Placental pericyte (primary cell): ENCODE measurements around a stretch of chr5.

DNA sequence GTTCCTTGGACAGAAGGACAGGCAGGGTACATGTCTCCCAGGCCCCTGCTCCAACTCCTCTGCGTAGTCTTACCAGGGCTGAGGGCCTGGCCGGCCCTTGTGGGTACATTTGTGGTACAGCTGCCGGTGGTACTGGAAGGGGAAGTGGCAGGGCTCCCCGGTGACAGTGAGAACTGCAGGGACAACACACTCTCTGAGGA lies 3.6 kb downstream of the F12 start:
- CAGE, long polyA plus RNA, result no peak

DNA sequence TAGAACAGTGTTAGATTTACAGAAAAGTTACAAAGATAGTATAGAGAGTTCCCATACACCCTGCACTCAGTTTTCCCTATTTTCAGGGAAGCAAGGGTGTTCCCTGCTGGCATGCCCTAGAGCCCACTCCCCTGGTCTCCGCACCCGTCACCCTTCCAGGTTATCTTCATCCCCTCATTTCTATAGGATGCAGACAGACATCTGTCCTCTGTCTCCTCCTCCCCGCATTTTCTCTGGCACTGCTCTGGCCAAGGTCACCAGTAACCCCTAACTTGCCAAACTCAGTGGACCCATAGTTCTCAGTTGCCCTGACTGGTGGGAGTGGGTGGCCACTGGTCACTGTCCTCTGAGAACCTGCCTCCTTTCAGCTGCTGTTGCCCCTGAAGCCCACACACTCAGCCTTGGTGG lies 2.0 kb upstream of the DBN1 start:
- CAGE, long polyA plus RNA, result no peak

GRCh38 chr5:177483851-177484524 lies 10.6 kb upstream of the DBN1 start:
- CAGE, long polyA plus RNA, result no peak

GRCh38 chr5:177491302-177491883 lies 6.0 kb downstream of the PDLIM7 start:
- CAGE, long polyA plus RNA, result no peak

DNA sequence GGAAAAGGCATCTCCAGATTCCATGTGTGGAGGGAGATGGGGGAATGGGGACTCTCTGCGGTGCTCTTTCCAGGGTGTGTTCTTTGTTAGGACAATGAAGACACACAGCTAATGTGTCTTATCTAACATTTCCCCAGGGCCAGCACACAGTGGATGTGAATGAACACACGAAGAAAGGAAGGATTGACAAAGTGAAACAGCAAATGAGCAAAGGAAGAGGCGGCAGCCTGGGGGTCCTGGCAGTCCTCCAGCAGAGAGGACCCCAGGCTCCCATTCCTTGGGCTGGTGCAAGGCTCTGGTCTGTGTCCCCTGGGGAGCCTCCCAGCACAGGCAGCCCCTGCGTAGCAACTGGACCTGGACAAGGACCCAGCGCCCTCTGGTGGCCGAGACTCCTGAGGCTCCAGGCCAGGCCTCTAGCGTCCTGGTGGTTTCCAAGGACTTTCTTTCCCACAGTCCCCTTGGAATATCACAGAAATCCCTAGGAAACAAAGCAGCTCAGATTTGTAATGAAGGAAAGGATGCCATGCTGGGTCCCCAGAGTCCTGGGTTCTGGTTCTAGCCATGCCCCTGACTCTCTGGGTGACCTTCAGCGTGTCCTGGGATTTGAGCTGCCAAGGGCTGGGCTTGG lies 3.5 kb upstream of the PDLIM7 start:
- CAGE, long polyA plus RNA, result no peak

GRCh38 chr5:177510262-177511251 lies 931 bp upstream of the DOK3 start:
- CAGE, long polyA plus RNA, result no peak

GRCh38 chr5:177532328-177532786 lies 15.6 kb upstream of the DDX41 start:
- CAGE, long polyA plus RNA, result no peak

DNA sequence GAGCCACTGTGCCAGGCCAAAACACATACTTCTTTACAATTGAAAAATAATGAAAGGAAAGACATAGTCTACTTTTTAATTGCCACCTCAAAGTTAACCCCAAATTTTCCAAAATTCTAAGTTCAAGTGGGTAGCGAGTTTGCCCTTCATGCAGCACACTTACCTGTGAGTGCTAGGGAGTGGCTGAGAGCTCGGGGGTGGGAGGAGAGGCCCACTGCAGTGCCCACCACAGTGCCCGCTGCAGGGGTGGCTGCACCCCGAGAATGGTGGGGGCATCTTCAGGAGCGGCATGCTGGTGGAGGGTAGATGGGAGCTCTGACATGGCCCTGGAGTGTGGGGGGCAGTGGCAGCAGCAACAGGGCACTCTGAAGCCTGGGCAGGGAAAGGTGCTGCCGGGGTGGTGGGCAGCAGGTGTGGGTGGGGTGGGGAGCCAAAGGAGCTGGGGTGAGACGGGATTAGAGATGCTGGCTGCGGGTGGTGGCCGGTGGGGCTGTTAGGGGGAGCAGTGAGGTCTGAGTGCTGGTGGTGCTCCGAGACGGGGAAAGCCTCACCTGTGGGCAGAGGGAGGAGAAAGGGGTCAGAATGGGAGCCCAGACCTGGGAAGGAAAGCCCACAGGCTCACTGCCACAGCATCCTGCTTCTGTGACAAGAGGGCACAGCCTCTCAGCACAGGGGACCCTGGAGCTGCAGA lies 18.0 kb downstream of the FAM193B start:
- CAGE, long polyA plus RNA, result no peak

- CAGE, long polyA plus RNA, result no peak
Measured at GRCh38 chr5:177600254-177601300, 645 bp downstream of the B4GALT7 start.

GRCh38 chr5:177606033-177606850 lies 6.3 kb downstream of the B4GALT7 start:
- CAGE, long polyA plus RNA, result no peak

GRCh38 chr5:177617637-177618502 lies 17.9 kb downstream of the B4GALT7 start:
- CAGE, long polyA plus RNA, result no peak

GRCh38 chr5:177875436-177875866 lies 120.6 kb downstream of the PROP1 start:
- CAGE, long polyA plus RNA, result no peak

GRCh38 chr5:178006650-178007088 lies 10.6 kb upstream of the PROP1 start:
- CAGE, long polyA plus RNA, result no peak

- CAGE, long polyA plus RNA, result no peak
Measured at GRCh38 chr5:178113969-178115091, 998 bp downstream of the N4BP3 start.

DNA sequence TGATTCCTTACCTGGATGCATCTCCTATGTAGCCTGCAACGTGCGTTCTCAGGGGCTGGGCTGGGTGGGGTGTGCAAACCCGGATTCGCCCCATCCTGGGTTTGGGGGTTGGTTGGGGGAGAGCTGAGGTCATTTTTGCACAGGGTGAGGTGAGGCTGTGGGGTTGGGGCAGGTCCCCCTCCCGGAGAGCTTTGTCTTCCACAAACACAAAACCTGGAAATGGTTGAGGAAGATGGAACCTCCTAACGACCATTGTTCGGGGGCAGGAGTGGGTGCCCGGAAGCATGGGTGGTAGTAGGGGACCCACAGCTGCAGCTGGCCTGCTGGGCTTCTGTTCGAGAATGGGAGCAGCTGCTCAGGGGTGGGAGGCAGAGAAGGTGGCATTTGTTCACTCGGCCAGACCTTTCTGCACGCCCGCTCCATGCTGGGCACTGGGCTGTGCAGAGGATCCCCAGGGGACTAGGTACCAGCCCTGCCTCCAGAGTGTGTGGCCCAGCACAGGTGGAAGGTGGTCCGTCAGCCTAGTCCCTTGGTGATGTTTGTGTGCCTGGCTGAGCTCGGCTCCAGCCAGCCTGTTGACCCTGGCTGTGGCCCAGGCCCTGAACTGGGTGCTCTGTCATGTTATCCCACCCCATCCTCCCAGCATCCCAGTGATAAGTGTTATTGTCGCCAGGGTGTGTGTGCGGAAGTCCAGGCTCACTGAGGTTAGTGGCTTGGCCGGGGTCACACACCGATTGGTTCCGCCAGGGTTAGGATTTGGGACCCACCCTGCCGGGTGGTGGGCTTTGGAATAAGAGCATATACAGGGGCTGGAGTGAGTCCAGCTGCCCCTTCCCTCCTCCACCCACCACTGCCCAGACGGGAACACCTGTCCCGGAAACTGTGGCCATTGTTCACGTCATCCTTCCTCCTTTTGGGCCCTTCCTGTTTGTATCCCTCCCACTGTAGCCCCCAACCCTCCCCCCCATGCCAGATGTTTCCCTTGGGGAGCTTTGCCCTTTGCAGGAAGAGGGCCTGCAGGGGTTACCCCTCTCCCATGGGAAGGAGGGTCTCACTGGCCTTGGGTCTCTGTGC lies 4.7 kb downstream of the N4BP3 start:
- CAGE, long polyA plus RNA, result no peak

DNA sequence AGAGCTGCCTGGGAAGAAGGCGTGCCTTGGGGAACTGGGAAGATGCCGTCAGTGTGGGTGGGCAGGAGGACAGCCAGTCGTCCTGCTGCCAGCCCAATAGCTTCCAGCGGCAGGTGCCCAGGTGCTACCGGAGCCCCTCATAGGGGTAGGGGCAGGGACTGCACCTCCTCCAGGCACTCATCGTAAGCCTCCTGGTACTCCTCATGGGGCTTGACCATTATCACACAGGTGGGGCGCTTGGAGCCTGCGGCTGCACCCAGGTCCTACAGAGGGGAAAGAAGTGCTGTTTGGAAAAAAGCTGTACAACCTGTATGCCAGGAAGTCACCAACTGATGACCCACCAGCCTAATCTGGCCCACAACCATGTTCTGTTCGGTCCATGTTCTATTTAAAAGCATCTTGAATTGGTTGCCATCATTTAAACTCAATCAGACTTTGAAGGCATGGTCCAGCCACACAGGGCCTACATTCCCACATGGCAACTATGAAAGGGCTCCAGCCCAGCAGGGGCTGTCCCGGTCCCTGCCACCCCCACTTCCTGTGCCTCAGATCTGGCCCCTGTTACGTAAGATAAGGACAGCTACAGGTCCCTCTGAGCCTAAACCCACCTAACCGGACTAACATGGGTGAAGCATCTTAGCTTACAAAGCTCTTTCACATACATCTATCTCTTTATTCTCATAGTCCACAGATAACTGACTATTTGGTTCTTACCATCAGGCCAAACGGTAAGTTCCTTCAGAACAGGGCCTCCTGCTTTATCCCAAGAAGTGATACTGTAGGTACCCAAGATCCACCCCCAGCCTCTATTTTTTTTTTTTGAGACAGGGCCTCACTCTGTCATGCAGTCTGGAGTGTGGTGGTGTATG lies 3.9 kb downstream of the NHP2 start:
- CAGE, long polyA plus RNA, result no peak

- CAGE, long polyA plus RNA, result no peak
Measured at GRCh38 chr5:178205284-178206231, 1.2 kb downstream of the HNRNPAB start.

GRCh38 chr5:178211000-178212152 lies 7.0 kb downstream of the HNRNPAB start:
- CAGE, long polyA plus RNA, result no peak

GRCh38 chr5:178215896-178216704 lies 11.8 kb downstream of the HNRNPAB start:
- CAGE, long polyA plus RNA, result no peak

DNA sequence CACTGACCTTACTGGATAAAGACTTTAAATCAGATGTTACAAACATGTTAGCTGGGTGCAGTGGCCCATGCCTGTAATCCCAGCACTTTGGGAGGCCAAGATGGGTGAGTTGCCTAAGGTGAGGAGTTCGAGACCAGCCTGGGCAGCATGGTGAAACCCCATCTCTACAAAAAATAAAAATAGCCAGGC lies 12.3 kb downstream of the HNRNPAB start:
- CAGE, long polyA plus RNA, result no peak